T47D (cell line): ENCODE measurements around the genes PGM2 and FAM114A1.

DNA sequence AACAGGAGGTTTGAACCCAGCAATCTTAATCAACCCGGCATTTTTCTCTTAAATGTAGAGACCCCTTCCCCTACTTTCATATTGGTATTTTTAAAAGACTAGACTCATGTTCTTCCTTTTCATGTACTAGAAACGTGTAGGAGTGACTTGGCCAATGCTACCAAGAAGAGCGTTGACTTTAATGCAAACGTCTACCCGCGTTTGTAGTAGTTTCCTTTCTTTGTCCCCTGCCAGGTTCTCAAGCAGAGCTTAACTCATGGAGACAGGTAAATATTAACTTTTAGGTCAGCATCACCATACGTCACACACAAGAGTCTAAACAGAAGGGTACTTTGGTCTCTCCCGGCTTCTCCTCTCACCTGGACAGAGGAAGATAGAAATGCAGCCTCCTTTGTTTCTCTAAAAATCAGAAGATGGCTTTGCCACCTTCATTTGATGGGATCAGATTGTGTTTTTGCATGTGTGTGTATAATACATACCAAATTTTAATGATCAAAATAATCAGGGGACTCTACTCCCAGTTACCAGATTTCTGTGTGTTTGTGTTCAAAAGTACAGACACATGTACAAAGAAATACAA, 36.7 kb downstream of the C4orf19 start:
- RRBS: no CpG with 5 or more reads among the region's 8 CpGs

DNA sequence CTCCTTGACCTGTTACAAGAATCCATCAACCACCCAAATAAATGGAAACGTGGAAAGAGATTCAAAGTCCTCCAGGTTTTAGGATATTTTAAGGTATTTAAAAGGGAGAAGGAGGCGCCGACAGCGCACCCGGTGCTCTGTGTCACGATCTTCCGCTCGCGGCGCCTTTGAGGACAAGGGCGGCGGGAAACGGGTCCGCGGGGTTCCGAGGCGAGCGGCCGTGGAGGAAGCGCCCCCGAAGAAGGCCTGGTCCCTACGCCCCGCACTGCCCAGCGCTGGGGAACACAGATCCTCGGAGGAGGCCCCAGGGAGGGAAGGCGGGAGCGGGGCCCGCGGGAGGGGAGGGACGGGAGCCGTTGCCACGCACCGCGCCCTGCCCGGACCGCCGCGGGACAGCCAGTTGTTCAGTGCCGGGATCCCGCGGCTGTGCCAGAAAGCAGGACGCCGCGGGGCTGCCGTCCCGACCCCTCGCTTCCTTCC, 471 bp downstream of the RELL1 start:
- RRBS: under 1% methylated on average over 8 of the region's 47 CpGs

- RRBS: under 1% methylated on average over 21 of the region's 47 CpGs
Observed at GRCh38 chr4:37826053-37826853, at the start of gene PGM2. TSS of gene PGM2 (plus strand) at chr4:37826686.

DNA sequence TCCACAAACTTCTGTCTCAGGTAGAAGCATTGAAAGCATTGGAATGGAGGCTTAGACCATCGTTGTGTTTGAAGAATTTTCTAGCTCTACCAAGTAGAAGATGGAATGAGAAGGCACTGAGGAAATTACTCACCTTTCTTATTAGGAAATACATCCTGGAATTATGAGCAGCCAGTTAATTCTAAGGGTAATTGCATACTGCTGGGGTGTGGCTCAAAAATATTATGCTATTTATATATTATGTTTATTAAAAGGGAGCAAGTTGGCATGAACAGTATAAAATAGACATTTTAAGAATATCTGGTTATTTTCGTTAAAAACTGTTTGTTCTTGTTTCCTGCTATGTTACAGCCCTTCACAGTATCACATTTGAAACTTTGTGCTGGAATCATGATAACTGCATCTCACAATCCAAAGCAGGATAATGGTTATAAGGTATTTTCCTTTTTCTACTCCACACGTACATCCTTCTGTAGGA, 13.1 kb downstream of the PGM2 start:
- RRBS: no CpG with 5 or more reads among the region's 3 CpGs

DNA sequence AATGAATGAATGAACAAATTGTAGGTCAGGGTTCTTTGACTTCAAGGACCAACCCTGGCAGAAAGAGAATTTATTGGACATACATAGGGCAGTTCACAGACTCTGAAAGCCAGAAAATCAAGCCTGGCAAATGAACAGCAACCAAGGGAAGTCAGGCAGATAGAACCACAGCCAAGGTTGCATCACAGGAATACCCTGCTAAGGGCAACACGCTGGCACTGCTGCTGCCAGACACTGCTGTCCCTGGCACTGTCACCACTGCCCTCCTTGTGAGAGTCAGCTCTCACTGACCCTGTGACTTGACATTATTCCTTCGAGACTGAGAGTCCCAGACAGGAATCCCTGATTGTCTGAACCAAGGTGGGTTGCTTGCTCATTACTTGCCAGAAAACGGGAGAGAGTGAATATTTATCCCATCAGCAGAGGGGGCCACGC, 23.3 kb upstream of the PTTG2 start:
- RRBS: no CpG with 5 or more reads among the region's 4 CpGs

DNA sequence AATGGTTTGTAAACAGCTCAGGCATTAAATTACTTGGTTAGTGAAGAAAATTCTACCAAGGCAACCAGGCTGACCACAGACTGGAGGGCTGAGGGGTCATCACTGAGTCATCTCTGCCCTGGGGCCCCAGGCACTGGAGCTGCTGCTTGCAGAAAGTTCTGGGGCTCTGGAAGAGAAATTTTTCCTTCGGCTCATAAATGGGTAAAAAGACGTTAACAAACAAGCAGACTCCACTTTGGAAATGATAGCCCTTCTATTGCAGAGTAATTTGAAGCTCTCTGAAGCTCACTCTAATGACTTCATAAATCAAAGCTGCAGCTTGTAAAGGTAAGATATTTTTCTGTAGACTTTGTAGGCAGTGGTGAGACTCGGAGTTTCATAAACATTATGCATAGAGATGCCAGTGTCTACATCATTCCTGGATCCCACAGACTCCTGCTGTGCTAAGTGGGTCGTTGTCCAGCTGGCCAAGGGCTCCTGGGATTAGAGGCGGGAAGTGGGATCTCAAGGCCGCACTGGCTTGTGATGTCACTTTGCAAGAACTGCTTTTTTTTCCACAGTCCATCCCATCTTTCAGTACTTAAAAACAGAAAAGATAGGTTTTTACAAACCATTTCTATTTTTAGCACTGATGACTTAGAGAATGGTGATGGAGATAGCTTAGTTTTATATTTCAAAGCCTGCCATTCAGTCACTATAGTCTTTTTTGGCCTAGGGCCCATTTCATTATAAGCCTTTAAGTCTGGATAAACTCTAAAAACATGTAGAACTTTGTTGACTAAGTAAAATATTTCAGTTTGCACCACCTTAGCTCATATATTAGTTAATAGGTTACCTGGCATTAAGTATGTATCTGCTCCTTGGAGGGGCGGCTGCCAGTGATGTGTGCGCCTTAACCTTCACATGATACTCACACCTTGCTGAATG, 159.8 kb downstream of the PTTG2 start:
- RRBS: no CpG with 5 or more reads among the region's 8 CpGs

- RRBS: no CpG with 5 or more reads among the region's 12 CpGs
Observed at GRCh38 chr4:38131255-38132098, 171.3 kb downstream of the PTTG2 start.

GRCh38 chr4:38132195-38132885, 172.1 kb downstream of the PTTG2 start:
- RRBS: no CpG with 5 or more reads among the region's 8 CpGs

- RRBS: no CpG with 5 or more reads among the region's 1 CpG
Observed at GRCh38 chr4:38140488-38141294, 180.5 kb downstream of the PTTG2 start.

DNA sequence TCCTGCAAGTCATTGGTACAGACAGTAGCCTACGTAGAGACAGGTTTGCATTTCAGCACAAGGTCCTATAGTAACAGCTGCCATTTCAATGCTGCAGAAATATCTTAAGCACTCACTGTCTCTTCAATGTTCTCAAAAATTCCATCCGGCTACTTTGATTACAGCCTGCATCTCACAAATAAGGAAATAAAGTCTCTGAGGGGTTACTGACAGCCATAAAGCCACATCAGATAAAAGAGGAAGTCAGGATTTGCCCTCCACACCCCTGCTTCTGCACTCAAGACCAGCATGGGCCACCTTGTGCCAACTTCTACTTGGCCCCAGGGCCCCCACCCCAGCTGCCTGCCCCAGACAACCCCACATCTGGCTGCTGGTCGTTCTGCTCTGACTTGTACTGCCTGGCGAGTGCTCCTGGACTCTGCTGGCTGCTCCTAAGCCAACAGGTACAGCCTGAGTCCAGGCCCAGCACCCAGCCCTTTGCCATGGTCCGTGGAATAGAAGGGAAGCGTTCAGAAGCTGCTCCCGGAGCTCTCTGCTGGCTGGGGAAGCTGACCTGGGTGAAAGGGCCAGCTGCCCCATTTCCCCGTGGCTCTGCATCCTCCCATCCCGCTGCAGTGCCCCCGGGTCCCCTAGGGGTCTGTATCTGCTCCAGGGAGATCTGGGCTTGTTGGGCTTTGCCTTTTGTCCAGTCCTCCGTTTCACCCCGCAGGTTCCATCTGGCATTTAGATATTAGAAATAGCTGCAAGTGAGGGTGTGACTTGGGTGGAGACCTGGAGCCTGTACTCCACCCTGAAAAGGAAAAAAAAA, 194.5 kb downstream of the PTTG2 start:
- RRBS: 51% methylated on average over 3 of the region's 12 CpGs

DNA sequence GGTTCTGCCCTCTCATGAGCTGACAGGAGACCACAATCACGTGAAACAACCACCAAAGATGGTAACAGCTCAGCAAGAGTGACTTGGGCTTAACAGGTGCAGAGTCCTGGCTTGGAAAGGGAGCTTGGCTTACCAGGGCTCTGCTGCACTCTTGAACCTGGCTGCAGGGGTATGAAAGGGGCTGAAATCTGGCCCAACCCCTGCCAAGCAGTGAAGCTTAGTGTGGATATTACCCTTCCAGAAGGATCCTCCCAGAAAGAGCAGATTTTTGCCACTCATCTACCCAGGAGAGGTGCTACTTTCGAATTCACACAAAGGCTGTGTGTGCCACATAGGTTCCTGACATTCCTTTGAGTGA, 350.4 kb downstream of the PTTG2 start:
- RRBS: no CpG with 5 or more reads among the region's 2 CpGs

GRCh38 chr4:38323100-38323719, 340.8 kb upstream of the KLF3 start:
- RRBS: no CpG with 5 or more reads among the region's 6 CpGs

DNA sequence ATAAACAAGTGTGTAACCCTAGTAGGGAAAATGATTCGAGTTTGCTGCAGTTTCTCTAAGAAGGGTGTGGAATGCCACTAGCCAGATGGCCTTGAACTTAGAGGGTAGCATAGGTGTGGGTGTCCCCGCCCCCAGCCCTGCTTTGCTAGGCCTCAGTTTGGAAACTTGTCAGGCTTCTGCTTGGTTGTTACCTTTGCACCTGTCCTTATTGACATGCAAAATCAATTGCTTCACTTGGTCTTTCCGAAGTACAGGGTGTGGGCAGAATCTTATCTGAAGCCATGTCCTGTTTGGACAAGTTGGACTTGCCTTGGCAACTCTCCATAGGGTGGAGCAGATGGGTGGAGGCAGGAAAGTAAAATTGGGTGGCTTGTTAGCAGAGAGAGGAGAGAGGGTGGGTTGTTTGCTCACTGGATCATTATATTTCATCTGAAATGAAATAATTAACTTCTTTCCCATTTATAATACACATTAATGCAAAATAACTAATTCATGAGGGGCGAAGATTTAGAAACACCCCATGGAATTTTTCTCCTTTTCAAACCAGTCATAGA, 9.6 kb downstream of the KLF3 start:
- RRBS: no CpG with 5 or more reads among the region's 4 CpGs

DNA sequence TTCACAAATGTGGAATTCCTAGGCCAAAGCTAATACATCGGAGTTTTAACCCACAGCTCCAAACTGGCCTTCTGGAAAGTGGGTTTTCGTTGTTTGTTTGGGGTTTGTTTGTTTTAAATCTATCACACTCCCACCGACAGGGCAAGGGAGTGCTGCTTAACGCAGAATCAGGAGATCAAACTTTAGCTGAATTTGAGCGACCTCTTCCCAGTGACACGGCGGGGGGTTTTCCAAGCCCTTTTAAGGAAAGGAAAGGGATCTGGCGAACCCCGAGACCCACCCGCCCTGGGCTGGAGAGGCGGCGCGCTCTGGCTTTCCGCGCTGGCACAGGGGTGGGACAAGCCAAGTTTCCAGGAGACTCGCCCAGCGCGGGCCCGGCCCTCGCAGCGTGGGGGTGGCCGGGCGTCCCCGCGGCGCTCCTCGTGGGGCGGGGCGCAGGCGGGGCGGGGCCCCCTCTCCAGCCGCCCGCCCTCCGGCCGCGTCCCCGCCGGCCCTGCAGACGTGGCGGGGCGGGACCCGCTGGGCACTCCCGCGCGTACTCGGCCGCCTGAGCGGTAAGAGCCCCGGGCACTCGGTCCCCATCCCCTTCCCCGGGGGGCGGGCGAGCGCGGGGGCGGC, at the start of gene FAM114A1:
TSS of gene FAM114A1 (plus strand) at position 526 of the 618 bp plus-strand sequence.
- RRBS: 1% methylated on average over 25 of the region's 56 CpGs

- RRBS: no CpG with 5 or more reads among the region's 4 CpGs
Observed at GRCh38 chr4:38943386-38943777, 75.8 kb downstream of the FAM114A1 start.

GRCh38 chr4:38990243-38990604, 42.0 kb downstream of the TMEM156 start:
- RRBS: no CpG with 5 or more reads among the region's 5 CpGs

GRCh38 chr4:39044256-39045287, 12.4 kb upstream of the TMEM156 start:
- RRBS: 1% methylated on average over 49 of the region's 103 CpGs

- RRBS: no CpG with 5 or more reads among the region's 3 CpGs
Observed at GRCh38 chr4:39096479-39097111, 34.6 kb downstream of the KLHL5 start.

GRCh38 chr4:39117078-39117699, 55.2 kb downstream of the KLHL5 start:
- RRBS: no CpG with 5 or more reads among the region's 4 CpGs

DNA sequence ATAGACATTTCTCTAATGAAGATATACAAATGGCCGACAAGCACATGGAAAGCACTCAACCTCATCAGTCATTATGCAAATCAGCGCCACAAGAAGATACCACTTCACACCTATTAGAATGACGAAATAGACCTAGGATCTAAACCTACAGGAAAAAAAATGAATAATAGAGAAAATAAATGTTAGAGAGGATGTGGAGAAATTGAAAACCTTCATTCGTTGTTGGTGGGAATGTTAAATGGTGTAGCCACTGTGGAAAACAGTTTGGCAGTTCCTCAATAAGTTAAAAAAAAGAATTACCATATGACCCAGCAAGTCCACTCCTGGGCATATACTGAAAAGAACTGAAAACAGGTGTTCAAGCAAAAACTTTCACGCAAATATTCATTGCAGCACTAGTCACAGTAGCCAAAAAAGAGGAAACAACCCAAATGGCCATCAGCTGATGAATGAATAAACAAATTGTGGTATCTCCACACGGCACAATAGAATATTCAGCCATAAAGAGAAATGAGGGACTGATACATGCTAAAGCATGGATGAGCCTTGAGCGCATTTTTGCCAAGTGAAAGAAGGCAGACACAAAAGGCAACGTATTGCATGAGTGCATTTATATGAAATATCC, 57.2 kb upstream of the WDR19 start:
- RRBS: no CpG with 5 or more reads among the region's 8 CpGs